Non-pigmented ciliary epithelial cell (primary cell): Measurements from ENCODE around the genes IGLL5, RAB36, BCR and CHCHD10.

GRCh38 chr22:22546458-22547578 lies 12.2 kb downstream of the PRAME start:
- RRBS = no CpG with 5 or more reads among the region's 9 CpGs

DNA sequence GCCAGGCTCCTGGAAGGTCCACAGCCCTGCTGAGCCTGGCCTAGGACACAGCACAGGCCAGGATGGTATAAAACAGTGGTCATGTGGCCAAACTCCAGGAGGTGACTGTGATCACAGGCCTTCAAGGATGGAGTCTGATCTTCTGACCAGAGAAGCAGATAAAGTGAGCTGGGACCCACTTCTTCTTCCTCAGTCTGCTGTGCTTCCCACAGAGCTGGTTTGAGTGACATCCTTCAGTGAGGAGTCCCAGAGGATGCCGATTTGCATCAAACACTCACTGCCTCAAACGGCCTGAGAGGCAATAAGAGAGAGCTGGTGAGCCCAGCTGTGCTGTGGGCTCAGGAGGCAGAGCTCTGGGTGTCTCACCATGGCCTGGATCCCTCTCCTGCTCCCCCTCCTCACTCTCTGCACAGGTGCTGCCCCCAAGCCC lies 37.8 kb upstream of the IGLL5 start:
- RRBS = no CpG with 5 or more reads among the region's 2 CpGs

DNA sequence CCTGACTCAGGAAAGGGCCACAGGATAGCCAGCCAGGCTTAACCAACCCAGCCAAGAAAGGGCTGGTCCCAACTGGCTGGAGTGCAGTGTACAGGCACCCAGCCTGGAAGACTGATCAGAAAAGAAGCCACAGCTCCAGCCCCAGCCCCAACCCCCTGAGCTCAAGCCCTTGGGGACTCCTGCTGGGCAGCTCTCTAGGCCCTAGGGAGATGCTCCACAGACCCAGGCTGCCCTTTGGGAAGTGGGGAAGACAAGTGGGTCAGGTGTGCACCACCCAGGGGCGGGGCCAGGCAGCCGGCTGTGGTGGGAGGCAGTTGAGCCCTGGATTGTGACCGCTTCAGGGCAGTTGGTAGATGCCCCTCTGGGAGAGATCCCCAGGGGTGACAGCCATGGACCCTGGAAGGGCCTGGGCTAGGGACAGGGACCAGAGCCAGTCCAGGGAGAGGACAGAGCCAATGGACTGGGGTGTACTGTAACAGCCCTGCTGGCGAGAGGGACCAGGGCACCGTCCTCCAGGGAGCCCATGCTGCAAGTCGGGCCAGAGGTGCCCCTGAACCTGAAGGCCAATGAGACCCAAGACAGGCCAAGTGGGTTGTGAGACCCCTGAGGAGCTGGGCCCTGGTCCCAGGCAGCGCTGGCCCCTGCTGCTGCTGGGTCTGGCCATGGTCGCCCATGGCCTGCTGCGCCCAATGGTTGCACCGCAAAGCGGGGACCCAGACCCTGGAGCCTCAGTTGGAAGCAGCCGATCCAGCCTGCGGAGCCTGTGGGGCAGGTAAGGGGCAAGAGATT lies at the start of gene IGLL5:
Gene IGLL5 (plus strand): TSS at position 329 of the 789 bp plus-strand sequence.
- RRBS = no CpG with 5 or more reads among the region's 13 CpGs

DNA sequence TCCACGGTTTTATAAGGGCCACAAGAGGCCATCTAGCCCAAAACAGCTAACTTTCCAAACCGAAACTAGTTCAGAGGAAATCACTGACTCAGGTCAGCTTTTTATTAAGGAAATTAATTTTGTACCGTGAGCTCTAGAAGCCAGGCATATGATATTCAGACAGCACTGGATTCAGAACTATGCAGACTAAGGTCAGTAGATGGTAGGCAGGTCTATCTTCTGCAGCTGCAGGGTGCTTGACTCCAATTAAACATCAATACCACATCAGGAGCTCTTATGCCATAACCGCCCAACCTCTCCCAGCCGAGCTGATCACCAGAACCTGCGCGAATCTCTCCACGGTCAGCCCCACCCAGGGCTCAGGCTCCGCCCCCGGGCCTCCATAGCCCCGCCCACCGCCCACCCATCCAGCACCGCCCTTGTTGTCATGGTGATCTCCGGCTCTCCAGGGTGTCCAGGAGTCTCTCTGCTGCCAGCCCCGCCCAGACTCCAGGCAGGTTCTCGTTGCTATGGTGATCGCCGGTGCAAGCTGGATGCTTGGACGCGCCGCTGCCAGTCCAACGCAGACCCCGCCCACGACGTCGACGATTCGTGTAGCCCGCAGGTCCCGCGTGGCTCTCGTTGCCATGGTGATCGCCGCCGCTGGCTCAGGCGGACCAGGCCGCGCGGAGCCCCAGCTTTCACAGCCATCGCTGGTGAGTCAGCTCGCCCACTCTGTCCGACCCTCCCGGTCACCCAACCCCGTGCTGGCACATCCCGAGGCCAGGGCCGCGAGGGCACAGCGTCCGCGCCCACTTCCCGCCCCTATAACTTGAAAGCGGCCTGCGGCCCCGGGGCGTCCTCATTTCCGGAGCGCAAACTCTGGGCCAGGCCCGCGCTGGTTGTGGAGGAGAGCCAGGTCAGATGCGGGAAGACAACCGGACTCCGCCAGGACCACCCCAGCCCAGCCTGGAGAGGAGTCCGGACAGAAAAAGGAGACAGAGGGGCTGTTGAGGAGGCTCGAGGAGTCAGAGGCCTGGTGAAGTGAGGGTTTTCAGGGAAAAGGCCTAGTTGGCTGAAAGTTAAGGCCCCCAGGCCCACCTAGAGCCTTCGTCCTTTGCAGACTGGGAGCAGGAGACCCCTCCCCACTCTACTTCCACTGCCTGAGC lies at the start of gene RAB36:
Gene RAB36 (plus strand): TSS at position 621 of the 1,148 bp plus-strand sequence.
- RRBS = 2% methylated on average over 23 of the region's 65 CpGs

GRCh38 chr22:23180301-23181299 lies at the start of gene BCR:
Gene BCR (plus strand): TSS chr22:23180509.
- RRBS = 1% methylated on average over 19 of the region's 147 CpGs

- RRBS = no CpG with 5 or more reads among the region's 9 CpGs
Observed at GRCh38 chr22:23199133-23199644, 18.9 kb downstream of the BCR start.

DNA sequence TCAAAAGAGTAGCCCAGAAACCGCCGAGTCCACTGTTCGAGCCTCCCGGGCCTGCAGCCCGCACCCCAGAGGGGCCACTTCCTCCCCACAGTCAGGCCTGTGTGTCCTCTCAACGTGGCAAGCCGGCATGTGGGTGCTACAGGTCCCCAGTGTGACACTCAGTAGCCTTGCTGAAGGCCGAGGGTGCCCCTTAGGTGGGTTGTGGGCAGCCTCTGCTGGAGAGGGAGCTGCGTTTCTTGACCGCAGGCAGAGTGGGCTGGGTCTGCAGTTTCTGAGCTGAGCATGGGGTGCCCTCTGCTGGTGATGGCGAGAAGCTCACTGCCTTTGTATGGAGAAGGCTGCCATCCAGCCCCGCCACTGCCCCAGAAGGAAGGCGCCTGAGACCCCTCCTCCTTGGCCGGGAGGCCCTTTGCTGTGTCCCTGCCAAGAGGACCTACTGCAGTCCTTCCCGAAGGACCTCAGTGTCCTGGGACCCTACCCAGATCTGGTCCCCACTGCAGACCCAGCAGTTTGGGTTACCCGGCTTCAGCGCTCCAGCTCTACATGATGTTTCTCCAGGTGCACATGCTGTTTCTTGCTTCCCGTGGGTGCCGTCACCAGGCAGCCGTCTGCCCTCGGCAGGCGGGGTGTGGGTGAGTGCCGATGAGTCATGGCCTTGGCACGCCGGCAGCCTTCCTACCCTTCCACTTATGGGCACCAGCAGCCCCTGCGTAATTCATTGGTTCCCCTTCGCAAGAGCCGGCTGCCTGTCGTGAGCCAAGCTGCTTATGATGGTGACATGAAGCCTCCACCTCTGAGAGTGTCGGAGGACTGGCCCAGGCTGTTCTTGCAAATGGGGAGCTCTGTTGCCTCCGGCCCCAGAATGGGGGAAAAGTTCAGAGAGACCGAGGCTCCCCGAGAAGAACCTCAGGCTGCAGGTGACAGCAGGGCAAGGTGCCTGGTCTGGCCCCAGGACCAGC lies 101.7 kb downstream of the BCR start:
- RRBS = 47% methylated on average over 8 of the region's 33 CpGs

DNA sequence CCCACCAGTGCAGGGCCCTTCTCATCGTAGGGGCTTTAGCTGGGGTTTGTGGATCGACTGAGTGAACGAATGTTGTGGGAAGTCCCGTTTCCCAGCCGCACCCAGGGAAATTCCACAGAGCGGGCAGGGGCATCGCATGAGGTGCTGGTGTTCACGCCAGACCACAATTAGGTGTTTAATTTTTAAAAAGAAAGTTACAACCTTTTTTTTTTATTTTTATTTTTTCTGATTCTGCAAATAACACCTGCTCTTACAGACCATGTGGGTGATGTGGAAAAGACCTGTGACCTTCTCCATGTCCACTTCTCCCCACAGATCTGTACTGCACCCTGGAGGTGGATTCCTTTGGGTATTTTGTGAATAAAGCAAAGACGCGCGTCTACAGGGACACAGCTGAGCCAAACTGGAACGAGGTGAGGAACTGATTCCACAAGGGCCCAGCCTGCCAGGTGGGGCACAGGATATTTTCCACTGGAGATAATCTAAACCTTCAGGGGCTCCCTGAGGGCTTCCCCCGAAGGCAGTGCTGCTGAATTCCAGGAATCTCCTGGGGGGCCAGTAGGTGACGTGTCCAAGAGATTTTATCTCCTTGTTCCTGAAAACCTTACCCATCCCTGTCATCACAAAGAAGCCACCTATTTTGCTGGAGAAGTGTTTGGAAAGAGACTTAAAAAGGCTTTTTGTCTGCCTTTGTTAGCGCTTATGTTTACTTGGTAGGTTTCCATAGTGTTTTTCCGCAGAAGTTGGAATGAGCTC lies 112.1 kb downstream of the BCR start:
- RRBS = no CpG with 5 or more reads among the region's 16 CpGs

DNA sequence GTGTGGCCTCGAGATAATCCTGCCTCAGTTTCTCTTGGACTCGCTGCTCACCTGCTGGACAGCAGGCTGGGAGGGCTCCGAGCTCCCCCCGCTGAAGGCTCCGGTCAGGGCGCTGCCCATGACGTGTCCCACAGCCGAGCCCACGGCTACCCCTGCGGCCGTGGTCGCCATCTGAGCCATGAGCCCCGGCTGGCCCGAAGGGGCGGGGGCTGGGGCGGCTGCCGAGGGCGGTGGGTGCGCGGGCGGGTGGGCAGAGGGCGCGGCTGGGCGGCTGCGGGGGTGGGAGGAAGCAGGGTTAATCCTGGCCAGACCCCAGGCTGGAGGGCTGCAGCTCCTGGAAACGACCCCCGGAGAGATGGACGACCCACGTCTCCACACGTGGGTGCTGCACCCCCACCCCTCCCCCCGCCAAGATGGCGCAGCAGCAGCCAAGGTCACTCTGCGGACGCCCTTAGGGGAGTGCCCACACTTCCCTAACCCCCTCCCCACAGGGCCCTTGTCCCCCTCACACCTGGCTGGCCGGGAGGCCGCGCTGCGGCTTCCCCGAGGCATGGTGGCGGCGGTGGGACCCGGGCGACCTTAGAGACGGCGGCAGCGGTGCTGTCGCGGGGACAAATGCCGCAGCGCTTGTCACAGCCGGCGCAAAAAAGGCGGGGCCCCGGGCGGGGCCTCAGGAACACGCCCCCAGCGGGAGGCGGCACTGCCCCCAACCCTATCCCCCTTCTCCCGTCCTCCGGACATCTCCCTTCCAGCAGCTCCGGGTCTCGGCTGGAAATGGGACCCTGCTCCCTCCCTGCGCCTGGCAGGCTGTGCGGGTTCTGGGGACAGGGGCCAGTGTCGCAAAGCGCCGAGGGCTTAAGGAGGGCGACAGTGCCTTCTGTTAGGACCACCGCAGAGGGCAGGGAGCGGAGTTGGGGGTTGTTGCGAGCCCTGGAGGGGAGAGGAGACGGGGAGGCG lies at the start of gene CHCHD10:
Gene CHCHD10 (minus strand): TSS at position 650 of the 957 bp plus-strand sequence.
- RRBS = 2% methylated on average over 29 of the region's 73 CpGs

DNA sequence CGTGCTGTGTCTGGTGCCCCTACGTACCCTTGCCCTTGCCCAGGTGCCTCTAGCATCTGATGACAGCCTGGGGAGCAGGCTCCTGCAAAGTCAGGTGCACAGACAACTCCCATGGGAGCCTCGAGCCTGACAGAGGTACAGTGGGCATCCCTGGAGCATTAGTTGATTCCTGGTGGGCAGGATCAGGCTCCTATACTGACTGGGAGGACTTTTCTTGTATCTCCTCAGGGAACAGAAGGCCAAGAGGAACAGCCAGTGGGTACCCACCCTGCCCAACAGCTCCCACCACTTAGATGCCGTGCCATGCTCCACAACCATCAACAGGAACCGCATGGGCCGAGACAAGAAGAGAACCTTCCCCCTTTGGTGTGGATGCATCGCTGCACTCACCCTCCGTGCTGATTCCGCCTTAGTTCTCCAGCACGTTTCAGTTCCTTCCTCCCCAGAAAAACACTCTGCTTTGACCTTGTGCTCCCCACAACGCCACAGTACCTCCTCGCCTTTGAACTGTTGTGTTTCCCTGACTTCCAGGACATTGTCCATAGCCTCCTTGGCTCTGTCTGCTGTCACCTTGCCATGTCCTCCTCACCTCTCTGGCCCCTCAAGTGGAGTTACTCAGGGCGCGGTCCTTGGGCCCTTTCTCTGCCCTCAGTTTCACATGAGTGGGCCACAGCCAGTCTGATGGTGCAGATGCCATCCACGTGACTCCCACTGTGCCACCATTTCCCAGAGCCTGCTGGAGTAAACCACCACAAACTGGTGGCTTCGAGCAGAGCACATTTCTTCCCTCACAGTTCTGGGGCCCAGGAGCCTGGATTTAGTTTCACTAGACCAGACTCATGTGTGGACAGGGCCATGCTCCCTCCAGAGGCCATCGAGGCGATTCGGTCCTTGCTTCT lies 14.2 kb downstream of the SMARCB1 start:
- RRBS = no CpG with 5 or more reads among the region's 19 CpGs

GRCh38 chr22:23816537-23817049 lies 22.2 kb downstream of the DERL3 start:
- RRBS = no CpG with 5 or more reads among the region's 12 CpGs

- RRBS = no CpG with 5 or more reads among the region's 22 CpGs
Observed at GRCh38 chr22:23838379-23838641, 496 bp downstream of the DERL3 start.

- RRBS = 87% methylated on average over 3 of the region's 12 CpGs
Observed at GRCh38 chr22:23850239-23850586, 7.5 kb upstream of the SLC2A11 start.

DNA sequence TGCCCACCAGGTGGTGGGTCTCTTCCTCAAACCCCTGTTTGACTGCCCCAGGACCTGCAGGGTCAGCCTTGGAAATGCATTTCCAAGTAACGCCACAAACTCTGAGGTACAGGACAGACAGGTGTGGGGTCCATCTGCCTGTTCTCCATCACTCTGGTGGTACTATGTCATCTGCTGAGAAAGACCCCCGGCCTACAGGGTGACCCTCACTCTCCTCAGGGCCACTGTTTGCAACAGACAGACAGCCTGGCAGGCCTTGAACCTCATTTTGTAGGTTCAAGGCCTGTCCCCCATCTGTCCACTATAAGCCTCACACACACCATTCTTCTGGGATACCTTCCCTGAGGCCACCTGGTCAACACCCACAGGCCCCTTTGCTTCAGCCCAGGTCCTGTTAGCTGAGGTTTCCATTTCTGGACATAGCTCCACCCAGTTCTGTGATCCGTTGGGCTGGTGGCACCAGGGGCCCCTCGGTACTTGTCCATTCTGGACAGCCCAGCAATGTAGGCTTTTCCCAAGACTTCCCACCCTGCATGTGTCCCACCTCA lies 3.0 kb downstream of the MIF start:
- RRBS = no CpG with 5 or more reads among the region's 4 CpGs

GRCh38 chr22:24144904-24145160 lies 36.5 kb upstream of the SUSD2 start:
- RRBS = no CpG with 5 or more reads among the region's 3 CpGs

DNA sequence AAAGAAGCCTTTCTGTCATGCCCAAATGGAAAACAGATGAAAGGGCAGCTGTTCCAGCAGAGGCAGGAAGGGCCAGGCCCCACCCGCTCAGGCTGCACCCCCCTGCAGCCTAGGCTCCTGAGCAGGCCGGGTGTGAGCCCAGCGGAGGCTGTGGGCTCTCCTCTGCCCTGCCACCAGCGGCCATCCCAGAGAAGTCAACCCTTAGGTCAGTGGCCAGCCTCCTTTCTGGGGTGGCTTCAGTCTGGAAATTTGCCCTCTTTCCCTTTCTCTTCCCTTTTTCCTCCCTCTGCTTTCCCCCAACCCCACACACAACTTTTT lies 32.6 kb upstream of the SUSD2 start:
- RRBS = no CpG with 5 or more reads among the region's 4 CpGs

DNA sequence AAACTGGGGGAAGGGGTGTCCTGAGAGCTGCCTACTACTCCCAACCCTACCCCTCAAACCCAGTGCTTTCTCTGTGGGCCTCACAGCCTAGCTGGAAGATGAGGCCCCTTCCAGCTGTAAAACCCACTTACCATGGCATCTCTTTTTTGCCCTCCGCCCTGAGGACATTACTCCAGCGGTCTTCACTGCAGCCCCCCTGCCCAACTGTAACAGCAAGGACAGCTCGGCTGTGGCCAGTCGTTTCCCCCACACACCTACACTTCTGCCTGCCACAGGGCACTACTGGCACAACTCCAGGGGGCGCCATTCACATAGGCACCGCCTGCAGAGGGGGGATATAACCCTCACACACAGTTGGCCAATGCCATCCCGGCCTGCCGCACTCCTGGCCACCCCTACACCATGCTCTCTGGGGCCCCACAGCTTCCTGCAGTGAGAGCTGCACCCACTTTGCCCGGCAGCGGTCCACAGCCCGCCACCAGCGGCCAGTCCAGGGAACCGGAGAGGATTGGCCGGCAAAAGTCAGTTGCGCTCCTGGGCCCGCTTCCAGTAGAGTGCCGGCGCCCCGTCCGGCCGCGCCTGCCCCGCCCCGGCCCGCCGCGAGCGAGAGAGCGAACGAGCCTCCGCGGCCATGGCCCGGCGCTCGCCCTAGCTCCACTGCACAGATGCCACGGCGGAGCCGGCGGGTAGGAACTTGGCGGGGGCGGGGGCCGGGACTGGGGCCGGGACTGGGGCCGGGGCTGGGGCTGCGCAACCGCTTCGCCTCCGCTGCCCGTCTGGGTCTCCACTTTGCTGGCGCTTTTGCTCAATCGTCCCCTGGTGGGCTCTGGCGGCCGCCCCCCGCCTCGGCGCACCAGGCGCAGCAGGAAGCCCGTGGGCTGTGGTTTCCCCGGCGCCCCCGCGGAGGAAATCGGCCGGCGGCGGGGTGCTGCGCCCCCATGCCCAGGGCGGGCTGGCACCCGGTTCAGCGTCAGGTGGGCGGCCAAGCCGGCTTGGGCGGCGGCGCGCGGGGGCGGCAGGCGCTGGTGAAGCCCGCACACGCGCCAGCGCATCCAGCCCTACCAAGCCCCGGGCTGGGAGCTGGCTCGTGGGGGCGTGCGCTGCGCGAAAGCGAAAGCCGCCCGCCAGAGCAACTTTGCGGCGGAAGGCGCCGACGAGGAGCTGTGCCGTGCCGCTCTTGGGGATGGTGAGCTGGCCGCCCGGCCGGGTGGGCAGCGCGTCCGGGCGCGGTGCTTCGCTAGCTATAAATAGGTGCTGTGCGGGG lies 25.5 kb upstream of the SUSD2 start:
- RRBS = 2% methylated on average over 48 of the region's 109 CpGs

DNA sequence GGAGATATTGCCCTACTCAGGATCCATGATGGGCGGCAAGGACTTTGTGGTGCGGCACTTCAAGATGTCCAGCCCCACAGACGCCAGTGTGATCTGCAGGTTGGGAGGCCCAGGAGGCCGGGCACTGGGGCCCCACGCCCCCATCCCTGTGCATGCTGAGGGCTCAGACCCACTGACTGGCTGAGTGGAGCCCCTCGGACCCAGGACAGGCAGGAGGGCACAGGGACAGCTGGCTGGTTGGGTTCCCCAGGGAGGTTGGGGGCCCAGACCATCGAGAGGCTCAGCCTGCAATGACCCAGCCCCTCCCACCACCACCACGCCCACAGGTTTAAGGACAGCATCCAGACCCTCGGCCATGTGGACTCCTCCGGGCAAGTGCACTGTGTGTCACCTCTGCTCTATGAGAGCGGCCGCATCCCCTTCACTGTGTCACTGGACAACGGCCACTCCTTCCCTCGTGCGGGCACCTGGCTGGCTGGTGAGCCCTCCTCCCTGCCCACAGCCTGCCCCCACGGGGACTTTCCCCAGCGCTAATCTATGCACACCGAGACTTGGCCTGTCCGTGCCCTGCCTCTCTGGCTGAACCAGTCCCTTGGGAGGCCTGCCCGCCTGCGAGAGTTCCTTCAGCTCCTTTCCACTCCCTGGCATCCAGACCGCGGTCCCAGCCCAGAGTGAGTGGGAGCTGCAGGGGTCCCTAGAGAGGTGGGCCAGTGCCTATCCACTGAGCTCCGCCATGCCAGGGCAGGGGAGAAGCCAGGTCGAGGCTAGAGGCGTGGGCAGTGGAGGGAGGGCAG lies 2.1 kb downstream of the SUSD2 start:
- RRBS = no CpG with 5 or more reads among the region's 26 CpGs

- RRBS = no CpG with 5 or more reads among the region's 17 CpGs
Observed at GRCh38 chr22:24264036-24264855, 6.4 kb upstream of the SPECC1L start.

GRCh38 chr22:24392428-24392978 lies 34.9 kb upstream of the ADORA2A start:
- RRBS = no CpG with 5 or more reads among the region's 5 CpGs